ENCODE results near the gene DNAJC19.

DNA sequence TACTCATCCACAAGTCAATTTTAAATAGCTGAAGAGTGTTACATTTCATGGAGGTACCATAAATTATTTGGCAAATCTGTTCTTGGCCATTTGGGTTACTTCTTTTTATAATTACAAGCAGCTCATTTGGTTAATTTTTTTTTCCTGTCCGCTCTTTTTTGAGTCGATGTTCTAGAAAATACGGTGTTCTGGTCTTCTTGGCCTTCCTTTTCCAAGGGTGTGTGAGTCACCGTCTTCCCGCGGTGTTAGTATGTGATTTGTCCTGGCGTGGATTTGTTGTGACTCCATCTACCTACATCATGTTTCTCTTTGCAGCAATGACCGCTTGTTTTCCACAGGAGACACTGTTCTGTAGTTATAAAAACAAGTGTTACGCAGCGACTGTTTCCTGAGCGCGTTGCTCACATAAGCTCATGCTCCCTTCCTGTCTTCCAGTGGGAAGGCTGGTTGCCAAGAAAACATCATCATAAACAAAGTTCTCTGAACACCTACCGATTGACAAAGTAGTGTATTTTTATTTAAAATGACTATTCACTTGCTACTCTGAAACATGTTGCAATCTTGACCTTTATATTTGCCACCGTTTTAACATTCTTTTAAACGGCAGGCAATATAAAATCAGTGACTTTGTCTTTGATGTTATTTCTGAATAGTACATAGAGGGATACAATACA lies 18.9 kb downstream of the USP13 start:
- PRO-cap, result no peak

GRCh38 chr3:179673355-179674047 lies 20.7 kb downstream of the USP13 start:
- PRO-cap, result no peak

- PRO-cap, result no peak
Measured at GRCh38 chr3:179719666-179720530, 67.1 kb downstream of the USP13 start.

DNA sequence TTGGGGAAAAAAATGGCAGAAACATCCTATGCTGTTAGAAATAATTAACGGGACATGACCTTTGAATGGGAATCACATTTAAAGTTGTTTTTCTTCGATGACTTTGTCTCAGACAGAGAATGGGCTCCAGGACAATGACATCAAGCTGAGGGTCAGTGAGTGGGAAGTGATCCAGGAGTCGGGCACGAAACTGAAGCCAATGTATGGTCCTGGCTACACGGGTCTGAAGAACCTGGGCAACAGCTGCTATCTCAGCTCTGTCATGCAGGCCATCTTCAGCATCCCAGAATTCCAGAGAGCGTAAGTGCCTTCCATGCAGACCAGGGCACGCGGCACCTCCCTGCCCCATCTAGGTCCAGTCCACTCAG lies 68.4 kb downstream of the USP13 start:
- PRO-cap, result no peak

GRCh38 chr3:179739749-179740496 lies 87.1 kb downstream of the USP13 start:
- PRO-cap, result no peak

DNA sequence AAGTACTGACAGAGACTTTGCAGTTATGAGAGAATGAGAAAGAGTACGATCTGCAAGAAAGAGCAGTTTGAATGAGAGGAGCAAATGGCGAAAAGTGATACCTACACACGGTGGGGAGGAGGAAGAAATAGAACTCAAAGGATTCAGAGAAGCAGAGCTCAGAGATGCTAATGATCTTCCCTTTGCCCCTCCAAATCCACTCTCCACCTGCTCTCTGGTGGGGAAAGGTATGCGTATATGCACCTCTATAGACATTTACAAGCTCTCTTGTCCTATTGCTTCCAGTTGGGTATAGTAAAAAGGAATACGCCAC lies 123.3 kb upstream of the TTC14 start:
- PRO-cap, result no peak

DNA sequence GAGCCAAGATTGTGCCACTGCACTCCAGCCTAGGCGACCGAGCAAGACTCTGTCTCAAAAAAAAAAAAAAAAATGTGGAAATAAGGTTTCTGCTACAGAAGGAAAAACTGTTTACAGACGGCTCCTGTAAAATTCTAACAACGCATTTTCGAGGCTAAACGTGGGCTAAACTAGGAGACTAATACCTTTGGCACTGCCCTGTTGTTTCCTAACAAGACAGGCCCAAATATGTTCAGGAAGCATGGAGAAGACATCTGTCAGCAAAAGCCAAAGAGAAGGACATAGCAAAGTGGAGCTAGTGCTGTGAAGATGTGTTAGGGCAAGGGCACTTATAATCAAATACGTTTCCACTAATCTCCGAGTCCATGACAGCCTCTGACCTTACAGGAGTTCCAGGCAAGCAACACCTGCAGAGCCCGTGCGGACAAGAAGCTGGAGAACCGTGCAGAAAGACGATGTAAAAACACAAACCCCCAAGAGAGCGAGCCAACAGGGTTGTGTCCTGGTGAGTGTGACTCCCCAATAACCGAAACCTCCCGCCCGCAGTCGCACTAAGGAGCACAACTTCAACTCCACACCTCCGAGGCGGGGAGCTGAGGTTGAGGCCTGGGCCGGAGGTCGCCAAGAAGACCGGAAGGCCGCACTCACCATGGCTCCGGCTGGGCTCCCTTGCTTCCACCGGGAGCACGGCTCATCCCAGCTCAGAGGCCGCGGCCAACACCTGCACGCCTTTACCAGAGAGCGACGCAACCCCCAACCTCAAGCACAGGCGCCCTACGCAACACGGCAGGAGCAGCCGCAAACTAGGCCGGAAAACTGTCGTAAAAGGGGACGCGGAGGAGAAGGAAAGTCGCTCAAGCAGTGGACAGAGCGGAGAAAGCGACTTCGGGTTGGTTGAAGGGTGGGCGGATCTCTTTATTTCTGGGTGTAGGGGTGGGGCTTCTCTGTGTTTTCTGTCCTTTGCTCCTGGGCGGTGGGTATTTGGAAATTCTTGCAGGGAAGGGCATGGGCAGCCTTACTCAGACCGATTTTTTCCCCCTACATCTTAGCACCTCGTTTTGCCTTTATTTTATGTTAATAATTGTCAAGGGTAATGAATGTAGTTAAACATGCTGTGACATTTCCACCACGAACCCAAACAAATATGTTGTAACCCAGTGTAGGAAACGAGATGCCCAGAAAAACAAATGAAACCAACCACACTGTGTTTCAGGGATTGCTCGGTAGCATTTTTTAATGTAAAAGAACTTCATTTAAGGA lies at the start of gene DNAJC19:
Gene DNAJC19 (minus strand): TSS at position 785 of the 1,260 bp plus-strand sequence.
- PRO-cap, result bidirectional peak, plus-strand start at position 947 of the sequence, minus-strand start at position 818 of the sequence

- PRO-cap, result no peak
Measured at GRCh38 chr3:181610284-181610836, 101.4 kb upstream of the SOX2 start.

DNA sequence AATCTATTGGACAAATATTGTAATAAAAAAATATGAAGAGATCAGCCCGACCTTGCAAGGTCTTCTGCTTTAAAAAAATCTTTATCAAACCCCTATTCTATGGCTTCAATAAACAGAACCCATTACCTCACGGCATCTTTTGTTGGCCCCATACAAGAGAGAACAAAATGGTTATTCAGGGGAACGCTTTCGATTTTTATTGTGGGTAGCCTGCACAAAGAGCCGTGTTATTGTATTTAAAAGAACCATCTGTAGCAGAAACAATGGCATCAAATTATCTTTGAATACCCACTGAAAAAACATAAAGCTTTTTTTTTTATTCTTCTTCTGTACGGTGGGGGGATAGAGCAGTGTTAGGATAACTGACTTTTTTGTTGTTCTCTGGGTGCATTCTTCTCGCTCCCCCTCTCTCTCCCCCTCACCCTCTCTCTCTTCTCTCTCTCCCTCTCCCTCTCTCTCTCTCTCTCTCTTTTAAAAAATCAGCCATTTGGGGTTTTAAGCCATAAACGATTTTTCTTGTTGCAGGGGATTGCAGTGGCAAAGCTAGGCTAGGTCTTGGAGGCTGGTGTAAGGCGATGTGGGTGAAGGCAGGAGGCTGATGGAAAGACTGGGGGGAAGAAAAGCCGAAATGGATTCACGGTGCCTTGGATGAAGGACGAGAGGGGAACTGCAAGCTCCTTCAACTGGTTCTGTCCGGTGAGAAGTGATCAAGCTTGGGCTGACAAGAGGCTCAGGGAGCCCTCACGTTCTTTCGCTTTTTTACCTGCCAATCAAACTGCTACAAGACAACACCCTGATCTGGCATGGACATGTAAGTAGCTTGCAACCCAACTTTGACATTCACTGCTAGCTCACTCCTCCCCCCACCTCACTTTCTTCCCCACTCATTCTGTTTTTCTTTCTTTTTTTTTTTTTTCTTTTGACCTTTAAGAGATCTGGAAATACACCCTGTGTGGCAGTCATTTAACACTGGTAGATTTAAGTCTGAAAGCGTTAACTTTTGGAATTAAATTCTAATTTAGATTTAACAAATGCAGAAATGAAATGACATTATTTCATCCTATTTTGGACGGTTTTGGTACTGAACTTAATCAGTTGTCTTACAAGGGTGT lies 12.3 kb upstream of the SOX2 start:
- PRO-cap, result no peak

DNA sequence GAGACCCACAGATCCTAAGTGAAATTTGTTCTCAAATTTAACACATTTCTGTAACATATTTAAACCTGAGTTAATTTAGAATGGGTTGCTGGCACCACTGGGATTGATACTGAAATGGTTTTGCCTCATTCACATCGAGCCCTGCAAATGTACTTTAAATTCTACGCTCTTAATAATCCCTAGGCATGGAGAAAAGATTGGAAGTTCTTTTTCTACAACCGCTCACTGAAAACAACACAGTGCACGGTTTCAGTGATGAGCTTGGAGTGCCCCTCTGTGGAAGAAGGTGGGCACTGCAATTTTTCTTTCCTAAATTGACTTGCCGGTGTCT lies 109.9 kb upstream of the ATP11B start:
- PRO-cap, result no peak

- PRO-cap, result no peak
Measured at GRCh38 chr3:182717122-182717680, 76.1 kb upstream of the ATP11B start.

DNA sequence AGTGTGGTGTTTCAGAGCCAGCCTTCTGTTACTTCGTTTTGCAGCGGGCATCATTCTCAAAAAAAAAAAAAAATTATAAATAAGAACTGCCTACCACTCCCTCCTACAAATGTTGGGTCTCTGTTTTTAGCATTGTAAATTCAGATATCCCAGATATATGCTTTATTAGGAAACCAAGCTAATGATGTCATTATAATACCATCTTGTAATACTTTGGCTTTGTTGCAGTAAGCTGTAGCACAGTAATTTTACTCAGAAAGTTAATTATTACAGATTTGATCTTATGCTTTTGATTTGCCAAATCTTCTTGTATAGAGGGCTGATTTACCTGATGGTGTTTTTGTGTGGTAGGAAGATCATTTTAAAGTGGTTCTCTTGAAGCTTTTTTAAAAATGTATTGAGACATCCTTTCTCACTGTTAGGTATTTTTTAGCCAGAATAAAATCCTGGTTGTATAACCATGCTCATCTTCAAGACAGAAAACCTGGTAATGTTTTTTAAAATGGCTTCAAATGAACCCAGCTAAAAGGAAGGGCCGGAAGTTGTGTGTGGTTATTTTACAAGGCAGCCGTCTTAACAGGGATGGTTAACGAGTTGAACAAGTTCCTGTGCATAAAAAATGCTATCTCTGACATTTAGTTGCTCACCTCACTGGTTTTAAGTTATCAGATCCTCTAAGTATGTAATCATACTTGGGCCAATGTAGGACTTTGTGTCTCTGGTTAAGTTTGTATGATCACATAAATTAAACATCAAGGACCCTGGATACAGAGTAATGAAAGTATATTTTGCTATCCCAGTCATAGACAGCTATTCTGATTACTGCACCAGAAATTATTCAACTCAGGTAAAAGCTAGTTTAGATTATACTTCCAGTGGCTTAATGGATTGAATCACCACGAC lies 1.9 kb downstream of the ATP11B start:
- PRO-cap, result no peak

- PRO-cap, result no peak
Measured at GRCh38 chr3:182865131-182865901, 72.0 kb downstream of the ATP11B start.

DNA sequence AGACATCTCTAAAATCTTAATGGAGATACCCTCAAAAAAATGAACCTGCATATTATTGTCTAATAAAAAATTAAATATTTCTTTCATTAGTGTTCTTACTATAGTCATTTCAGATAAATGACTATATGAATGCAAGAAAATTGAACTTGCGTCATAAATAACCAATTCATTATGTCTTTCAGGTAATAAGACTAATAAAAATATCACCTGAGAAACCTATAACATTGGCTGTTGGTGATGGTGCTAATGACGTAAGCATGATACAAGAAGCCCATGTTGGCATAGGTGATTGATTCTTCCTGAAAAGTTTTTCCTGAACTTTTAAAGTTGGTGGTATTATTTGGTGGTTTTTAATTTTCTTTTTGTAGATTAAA lies 87.4 kb downstream of the ATP11B start:
- PRO-cap, result no peak

GRCh38 chr3:183099636-183100075 lies 360 bp upstream of the MCCC1 start:
- PRO-cap, result bidirectional peak, plus-strand start at chr3:183099742, minus-strand start at chr3:183099530

GRCh38 chr3:183212461-183213116 lies 40.5 kb upstream of the B3GNT5 start:
- PRO-cap, result no peak

GRCh38 chr3:183265990-183266807 lies 13.1 kb downstream of the B3GNT5 start:
- PRO-cap, result no peak

- PRO-cap, result no peak
Measured at GRCh38 chr3:183533433-183534265, 21.9 kb downstream of the KLHL6 start.

DNA sequence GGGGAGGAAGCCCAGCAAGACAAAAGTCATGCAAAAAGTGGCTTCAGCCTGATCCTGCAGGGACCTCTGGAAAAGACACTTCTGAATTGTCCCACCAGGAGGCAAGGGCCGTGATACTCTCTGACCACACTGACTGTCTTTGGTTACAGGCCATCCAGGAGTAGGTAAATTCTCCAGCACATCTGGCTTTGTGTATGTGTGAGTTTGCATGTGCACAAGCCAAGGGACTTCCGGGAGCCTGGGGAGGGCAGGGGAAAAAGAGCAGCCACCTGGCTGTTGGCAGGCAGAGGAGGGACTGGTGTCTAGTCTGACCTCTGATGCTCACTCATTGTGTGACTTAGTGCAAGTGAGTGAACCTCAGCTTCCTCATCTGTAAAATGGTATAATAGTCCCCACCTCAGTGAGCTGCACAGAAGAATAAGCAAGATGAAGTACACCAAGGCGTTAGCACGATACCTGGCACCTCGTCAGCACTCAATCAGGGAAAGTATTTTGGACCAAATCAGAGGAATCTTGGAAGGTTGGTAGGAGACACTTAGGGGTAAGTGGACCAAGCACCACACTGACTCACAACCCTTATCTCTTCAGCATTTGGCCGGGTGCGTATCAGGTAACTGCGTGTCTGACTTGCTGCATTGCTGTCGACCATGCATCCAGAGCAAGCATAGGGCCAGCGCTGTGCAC lies 19.2 kb downstream of the KLHL6 start:
- PRO-cap, result no peak

DNA sequence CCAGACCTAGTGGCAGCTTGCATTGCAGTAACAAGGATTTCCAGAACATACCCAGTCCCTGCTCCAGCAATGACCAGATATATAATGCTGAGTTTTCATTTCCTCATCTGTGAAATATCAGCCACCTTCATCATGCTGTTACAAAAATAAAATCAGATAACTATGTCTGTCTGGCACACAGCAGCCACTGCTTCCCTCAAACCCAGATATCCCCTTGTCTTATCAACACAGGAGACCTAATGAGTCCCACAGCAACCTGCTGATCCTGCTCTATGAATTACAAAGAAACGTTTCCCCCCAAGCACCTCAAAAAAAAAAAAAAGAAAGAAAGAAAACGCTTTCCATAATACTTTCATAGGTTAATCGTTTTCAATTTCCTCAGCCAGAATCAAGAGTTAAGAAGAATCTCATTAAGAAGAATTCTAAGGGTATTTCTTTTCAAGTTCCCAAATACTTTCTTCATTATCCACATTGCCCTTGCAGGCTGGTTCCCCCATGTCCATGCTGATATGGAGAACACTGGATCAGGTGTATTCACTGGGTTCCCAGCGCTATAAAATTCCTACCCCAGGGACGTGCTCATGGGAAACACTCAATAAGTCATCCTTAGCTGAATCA lies 1.7 kb downstream of the KLHL6 start:
- PRO-cap, result no peak

Data from osteocyte (in vitro differentiated cells).